Neural progenitor cell (in vitro differentiated cells): Measurements from ENCODE around the gene FOXD4L3.

DNA sequence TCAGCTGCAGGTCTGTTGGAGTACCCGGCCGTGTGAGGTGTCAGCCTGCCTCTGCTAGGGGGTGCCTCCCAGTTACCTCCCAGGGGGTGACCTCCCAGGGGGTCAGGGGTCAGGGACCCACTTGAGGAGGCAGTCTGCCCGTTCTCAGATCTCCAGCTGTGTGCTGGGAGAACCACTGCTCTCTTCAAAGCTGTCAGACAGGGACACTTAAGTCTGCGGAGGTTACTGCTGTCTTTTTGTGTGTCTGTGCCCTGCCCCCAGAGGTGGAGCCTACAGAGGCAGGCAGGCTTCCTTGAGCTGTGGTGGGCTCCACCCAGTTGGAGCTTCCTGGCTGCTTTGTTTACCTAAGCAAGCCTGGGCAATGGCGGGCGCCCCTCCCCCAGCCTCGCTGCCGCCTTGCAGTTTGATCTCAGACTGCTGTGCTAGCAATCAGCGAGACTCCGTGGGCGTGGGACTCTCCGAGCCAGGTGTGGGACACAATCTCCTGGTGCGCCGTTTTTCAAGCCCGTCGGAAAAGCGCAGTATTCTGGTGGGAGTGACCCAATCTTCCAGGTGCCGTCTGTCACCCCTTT is 22.2 kb upstream of the FOXD4L4 start:
- RAMPAGE, long total RNA: no peak

DNA sequence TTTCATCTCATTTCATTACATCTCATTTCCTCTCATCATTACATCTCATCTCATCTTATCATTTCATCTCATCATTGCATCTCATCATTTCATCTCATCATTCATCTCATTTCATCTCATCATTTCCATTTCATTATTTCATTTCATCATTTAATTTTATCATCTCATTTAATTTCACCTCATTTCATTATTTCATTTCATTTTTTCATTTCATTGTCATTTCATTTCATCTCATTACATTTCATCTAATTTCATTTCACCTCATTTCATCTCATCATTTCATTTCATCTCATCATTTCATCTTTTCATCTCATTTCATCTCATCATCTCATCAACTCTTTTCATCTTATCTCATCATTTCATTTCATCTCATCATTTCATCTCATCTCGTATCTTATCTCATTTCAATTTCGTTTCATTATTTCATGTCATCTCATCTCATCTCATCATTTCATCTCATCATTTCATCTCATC is 75.0 kb downstream of the FOXD4L4 start:
- RAMPAGE, long total RNA: no peak

DNA sequence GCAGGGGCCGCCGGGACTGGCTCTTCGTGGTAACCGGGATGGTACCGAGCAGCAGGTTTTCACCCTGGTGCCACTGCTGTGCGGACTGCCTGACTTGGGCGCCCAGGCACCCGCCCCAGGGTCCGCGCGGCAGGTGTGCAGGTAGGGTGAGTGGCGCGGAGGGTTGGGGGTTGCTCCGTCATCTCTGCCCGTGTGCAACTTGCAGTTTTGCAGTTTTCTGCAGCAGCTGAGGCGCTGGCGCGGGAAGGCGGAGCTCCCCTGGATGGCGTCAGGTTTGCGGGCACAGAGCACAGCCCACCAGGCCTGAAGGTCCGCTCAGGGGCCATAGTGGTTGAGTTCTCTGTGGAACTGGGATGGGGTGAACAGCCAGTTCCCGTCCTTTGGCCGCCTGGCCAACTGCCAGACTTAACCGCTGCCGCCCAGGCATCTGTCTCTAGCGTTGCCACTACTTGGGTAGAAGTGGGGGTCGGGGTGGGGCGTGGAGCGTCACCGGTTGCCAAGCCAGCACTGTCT is 417.1 kb downstream of the FOXD4L4 start:
- RAMPAGE, long total RNA: no peak

GRCh38 chr9:67711297-67711776 is 147.4 kb upstream of the ANKRD20A1 start:
- RAMPAGE, long total RNA: no peak

- RAMPAGE, long total RNA: no peak
Observed at GRCh38 chr9:67832506-67832951, 26.2 kb upstream of the ANKRD20A1 start.

GRCh38 chr9:68302523-68302988 is at the start of gene FOXD4L3:
Gene FOXD4L3 (plus strand): TSS chr9:68302867.
- RAMPAGE, long total RNA: no peak

DNA sequence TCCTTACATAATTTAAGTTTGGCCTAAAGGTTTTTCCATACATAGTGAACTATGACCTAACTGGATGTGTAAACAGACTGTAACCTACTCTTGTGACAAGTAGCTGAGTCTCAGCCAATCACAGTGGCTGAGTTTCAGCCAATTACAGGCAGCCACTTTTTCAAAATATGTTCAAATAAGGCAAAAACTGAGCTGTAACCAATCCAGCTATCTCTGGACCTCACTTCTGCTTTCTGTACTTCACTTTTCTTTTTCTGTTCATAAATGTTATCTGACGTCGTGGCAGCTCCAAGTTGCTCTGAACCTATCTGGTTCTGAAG is 34.6 kb downstream of the TMEM252 start:
- RAMPAGE, long total RNA: no peak

- RAMPAGE, long total RNA: no peak
Observed at GRCh38 chr9:68538190-68538801, 2.4 kb downstream of the TMEM252 start.

GRCh38 chr9:68707035-68707428 is 2.0 kb downstream of the PIP5K1B start:
- RAMPAGE, long total RNA: no peak

- RAMPAGE, long total RNA: no peak
Observed at GRCh38 chr9:68798320-68799033, 18.6 kb downstream of the PABIR1 start.

DNA sequence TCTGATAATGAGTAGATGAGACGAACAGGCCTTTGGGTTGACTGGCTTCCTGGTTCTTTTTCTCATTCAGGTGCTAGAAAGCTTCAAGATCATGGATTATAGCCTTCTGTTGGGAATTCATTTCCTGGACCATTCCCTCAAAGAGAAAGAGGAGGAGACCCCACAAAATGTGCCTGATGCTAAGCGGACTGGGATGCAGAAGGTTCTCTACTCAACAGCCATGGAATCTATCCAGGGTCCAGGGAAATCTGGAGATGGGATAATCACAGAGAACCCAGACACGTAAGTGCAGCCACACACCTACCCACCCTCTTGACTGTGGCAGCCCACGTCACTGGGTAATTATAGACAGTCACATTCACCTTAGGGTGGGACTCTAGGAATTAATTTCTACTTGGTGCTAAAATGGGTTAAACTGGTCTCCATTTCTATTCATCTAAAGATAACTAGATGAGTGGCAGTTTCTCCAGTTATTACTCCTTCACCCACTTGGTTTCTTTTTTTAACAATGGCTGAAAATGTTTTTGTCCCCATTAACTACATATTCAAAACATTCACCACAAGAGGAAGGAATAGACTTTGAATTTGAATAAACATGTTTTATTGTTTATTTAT is 96.3 kb downstream of the PRKACG start:
- RAMPAGE, long total RNA: no peak

DNA sequence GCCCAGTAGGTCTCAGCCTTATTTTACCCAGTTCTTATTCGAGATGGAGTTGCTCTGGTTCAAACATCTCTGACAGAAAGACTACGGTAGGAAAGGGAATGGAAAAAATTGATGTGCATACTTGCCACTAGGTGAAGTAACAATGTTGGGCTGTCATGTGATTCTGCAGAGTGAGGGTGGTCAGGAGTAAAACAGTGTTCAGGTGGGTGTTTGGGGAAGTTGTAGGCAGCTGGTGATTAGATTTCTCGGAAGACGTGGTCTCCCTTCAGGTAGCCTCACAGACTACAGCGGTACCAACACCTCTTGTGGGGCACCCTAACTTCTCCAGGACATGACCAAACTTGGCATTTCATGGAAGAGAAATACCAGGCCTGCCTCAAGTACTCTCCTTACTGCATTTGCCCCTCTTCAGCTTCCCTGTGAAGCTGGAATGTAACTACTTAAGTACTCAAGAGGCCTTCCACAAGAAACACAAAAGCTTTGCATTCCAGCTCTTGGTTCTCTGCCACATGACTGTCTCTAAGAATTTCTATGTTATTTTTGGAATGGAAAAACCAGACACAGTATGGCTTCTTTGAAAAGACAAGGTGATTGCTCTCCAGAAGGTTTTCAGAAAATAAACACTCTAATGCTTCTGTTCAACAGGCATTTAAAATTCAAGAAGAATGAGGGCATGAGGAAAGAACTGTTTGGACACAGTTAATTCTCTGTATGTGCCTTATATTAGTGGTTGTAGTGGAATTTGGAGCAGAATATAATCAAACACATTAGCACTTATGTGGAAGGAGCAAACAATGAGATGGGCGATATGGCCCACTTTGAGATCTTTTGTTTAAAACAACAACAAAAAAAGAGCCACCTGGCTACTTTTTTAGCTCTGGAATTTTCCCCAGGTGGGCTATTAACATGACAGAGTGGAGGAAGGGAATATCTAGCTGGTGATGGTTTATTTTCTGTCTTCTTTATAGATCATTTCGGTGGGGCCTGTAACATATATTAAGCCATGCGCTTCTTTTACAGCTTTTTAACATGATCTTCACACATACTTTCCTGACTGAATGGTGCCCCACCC is 17.2 kb upstream of the ENTREP1 start:
- RAMPAGE, long total RNA: no peak

DNA sequence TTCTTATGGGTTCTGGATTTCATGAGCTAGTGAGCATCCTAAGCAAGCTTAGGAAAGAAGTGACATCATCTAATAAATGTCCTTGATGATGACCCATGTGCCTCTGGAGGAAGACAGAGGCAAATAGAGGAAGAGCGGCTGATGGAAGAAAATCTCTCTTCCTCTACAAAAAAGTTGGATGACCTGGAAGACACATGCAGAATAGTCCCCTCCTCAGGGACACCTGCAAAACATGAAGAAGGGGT is 149.5 kb downstream of the APBA1 start:
- RAMPAGE, long total RNA: no peak

- RAMPAGE, long total RNA: no peak
Observed at GRCh38 chr9:69579994-69580546, 92.1 kb downstream of the APBA1 start.

DNA sequence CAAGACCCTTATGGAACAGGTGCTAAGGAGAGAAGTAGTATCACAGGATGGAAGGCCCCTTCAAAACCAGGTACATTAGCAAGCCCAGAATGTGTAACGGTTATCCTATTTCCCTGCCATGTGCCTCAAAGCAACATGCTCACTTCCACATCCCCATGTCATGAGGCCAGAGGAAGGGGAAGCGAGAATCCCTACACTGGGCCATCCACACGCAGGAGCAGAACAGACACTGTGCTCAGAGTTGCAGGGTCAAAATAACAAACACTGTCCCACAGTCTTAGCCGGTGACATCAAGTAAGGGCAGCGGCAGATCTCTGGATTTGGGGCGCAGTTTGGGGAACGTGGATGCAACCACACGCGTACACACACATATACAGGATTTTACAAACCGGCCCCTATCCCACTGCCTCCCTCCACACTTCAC is 897 bp downstream of the APBA1 start:
- RAMPAGE, long total RNA: no peak

GRCh38 chr9:69867250-69867663 is 46.6 kb downstream of the CFAP95 start:
- RAMPAGE, long total RNA: no peak

DNA sequence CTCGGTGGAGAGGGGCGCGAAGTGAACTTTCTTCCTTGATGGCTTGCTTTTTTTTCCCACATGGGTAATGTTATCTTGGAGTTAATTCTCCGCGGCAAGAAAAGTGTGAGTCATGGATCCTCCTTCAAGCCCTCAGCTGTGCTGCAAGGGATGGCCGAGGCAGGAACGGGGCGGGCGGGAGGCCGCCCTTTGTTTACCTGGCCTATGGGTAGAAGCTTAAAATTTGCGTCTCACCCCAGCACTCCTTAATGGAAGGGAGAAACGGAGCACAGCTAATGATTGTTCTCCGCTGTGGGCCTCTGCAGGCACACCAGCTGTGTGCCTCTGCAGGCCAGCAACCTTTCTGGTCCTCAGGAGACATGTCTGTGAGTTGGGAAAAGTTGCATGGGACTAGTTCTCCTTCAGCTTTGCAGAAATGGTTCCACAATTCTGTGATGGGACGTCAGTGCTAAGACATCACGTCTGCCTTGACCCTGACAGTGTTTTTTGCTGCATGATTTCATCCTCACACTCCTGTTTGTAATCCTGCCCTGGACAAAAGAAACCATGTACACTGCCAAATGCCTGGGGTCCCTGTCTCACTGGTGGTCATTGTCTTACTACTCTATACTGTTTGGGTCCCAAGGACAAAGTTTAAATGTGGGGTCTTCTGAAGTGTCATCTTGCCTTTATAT is 1.2 kb downstream of the MAMDC2 start:
- RAMPAGE, long total RNA: no peak

DNA sequence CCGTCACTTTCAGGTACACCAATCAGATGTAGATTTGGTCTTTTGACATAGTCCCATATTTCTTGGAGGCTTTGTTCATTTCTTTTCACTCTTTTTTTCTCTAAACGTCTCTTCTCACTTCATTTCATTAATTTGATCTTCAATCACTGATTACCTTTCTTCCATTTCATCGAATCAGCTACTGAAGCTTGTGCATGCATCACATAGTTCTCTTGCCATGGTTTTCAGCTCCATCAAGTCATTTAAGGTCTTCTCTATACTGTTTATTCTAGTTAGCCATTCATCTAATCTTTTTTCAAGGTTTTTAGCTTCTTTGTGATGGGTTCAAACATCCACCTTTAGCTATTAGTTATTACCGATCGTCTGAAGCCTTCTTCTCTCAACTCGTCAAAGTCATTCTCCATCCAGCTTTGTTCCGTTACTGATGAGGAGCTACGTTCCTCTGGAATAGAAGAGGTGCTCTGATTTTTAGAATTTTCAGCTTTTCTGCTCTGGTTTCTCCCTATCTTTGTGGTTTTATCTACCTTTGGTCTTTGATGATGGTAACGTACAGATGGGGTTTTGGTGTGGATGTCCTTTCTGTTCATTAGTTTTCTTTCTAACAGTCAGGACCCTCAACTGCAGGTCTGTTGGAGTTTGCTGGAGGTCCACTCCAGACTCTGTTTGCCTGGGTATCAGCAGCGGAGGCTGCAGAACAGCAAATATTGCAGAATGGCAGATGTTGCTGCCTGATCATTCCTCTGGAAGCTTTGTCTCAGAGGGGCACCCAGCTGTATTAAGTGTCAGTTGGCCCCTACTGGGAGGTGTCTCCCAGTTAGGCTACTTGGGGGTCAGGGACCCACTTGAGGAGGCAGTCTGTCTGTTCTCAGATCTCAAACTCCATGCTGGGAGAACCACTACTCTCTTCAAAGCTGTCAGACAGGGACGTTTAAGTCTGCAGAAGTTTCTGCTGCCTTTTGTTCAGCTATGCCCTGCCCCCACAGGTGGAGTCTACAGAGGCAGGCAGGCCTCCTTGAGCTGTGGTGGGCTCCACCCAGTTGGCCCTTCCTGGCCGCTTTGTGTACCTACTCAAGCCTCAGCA is 47.2 kb upstream of the SMC5 start:
- RAMPAGE, long total RNA: no peak

DNA sequence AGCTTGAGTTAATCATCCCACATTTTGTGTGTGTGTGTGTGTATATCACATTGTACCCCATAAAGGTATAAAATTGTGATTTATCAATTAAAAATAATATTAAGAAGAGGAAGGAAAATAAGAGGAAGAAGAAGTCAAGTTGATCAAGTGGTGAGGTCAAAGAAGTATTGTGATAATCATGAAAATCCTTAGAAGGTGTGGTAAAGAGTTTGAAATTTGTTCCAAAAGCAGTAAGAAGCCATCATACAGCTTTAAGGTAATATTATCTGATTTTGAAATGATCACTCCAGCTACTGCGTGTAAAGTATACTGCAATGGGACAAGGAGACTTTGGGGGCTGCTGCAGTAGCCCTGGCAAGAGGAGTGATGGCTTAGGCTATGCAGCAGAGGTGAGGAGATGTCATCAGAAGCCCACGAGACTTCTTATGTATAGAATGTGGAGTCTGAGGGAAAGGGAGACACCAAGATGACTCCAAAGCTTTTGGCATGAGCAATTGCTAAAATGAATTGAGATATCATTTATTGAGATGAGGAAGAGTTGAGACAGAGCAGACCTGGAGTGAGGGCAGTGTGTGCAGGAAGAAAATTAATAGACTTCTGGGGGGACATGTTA is 37.0 kb upstream of the SMC5 start:
- RAMPAGE, long total RNA: no peak

DNA sequence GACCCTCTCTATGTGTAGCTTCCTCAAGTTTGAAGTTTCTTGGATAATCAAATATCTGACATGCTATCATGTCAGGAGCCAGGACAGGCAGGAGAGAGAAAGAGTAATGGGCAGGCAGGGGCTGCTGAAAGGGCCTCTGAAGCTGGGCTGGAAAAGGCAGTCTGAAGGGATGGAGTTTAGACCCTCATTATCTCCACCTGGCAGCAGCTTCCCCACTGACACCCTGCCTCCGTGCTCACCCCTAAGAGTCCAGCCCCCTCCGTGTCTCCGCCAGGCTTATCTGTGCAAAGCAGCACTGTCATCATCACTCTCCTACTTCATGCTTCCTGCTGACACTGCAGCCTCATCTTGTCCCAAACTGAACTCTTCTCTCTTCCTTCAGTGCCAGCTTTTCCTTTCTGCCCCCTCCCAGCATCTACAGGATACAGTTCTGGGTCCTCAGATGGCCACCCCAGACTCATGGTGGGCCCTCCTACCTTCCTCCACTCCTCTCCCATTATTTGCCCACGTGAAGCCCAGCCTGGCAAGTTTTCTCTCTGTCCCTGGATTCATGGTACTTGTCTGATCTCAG is 70.9 kb upstream of the KLF9 start:
- RAMPAGE, long total RNA: no peak